ENCODE measurements around a stretch of chr5.

- RRBS, result no CpG with 5 or more reads among the region's 1 CpG
These were observed 26.9 kb downstream of the CCNH start for GRCh38 chr5:87385856-87386270.

DNA sequence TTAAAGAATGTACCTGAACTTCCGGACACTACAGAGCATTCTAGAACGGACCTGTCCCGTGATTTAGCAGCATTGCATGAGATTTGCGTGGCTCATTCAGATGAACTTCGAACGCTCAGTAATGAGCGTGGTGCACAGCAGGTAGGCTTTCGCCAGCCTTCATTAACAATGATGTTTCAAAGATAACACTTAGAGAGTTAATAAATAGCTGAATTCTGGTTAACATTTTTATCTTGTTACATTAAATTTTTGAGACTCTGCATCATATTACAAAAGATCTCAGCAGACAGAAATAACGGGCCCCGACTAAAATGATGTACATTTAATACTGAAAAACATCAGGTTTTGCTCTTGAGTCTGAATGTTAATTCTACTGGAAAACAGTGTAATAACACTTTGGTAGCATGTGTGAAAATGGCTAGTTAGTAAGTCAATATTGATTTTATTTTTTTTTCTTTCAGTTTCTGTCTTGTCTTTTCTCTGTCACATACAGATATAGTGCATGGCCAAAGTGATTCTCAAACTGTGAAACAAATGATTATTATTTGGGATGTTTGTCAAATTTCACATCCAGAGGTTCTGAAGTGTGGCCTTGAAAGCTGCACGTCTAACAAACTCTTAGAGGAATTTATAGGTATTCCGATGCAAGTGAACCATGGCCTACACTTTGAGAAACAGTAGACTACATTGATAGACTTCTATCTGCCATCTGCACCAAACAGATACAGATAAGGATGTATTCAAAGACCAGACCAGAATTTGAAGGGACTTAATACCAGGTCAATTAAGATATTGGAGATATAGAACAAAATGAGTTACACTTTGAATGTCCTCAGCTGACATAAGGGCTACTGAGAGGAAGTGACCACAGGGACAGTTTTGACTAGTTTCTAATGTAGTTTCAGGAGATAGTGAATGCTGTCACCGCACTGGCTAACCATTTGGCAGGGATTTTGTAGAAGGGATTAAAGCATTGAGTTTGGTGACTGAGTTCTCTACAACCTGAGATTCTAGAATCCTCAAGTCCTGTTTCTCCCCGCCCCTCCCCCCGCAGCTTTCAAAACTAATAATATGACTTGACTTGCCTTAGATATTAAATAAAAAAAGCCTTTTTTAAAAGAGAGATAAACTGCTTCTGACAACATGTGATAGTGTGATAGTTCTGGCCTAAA, 23.0 kb downstream of the CCNH start:
- RRBS, result no CpG with 5 or more reads among the region's 15 CpGs

- RRBS, result no CpG with 5 or more reads among the region's 4 CpGs
These were observed 4.2 kb downstream of the CCNH start for GRCh38 chr5:87408320-87409093.

- RRBS, result no CpG with 5 or more reads among the region's 7 CpGs
These were observed 1.3 kb downstream of the CCNH start for GRCh38 chr5:87411452-87411754.

DNA sequence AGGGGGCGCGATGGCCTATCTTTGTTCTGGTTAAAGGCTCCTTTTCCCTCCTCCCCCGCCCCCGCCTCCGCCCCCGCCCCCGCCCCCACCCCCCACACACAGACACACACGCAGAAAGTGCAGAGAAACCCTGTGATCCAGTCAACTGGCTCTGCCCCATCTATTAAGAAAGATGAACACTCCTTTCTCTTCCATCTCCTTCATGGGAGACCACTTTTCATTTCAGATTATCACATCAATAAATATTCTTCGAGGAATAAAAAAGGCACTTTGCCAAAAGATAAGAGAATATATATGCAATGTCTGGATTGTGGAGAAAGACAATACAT, 127.0 kb downstream of the TMEM161B start:
- RRBS, result no CpG with 5 or more reads among the region's 9 CpGs

- RRBS, result no CpG with 5 or more reads among the region's 5 CpGs
These were observed 1.0 kb upstream of the TMEM161B start for GRCh38 chr5:88269785-88269965.

GRCh38 chr5:88660538-88661799, 222.0 kb downstream of the MEF2C start:
- RRBS, result 47% methylated on average over 34 of the region's 83 CpGs

DNA sequence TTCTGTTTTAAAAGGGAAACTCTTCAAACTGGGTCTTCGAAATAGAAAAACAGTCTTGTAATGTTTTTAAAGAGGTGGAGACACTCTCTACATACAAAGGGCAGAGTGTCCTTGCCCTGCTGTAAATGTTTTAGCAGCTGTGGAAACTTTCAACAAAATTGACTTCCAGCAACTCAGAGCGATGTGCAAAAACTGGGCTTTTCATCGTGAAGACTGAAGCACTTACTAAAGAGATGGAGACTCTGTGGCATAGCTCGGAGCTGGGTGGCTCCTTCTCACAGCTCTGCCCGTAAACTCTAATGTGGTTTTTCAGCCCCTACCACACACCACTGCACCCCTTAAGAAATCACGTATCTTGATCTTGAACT, 124.5 kb downstream of the MEF2C start:
- RRBS, result no CpG with 5 or more reads among the region's 6 CpGs

DNA sequence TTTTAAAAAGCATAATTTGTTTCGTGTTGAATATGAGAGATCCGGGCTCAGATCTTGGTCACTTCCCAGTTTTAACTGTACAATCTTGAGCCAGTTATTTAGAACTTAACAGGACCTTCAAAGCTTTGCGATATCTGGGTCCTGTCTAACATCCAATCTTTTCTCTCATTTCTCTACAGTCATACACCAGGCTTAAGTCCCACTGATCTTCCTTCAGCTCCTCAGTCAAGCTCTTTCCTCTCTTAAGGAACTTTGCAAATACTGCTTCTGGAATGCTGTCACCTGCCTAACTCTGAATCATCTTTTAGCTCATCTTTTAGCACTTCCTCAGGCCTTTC, 63.7 kb downstream of the MEF2C start:
- RRBS, result no CpG with 5 or more reads among the region's 3 CpGs

- RRBS, result no CpG with 5 or more reads among the region's 6 CpGs
These were observed 55.9 kb downstream of the MEF2C start for GRCh38 chr5:88826914-88827620.

GRCh38 chr5:88833185-88833710, 49.7 kb downstream of the MEF2C start:
- RRBS, result no CpG with 5 or more reads among the region's 4 CpGs

GRCh38 chr5:88886696-88887246, 3.8 kb upstream of the MEF2C start:
- RRBS, result no CpG with 5 or more reads among the region's 4 CpGs

GRCh38 chr5:89396576-89397230, 513.7 kb upstream of the MEF2C start:
- RRBS, result no CpG with 5 or more reads among the region's 3 CpGs

- RRBS, result no CpG with 5 or more reads among the region's 33 CpGs
These were observed 201.1 kb downstream of the CETN3 start for GRCh38 chr5:90208028-90209231.

- RRBS, result no CpG with 5 or more reads among the region's 7 CpGs
These were observed 1.1 kb downstream of the CETN3 start for GRCh38 chr5:90408412-90408945.

GRCh38 chr5:90409885-90410907, 640 bp upstream of the CETN3 start:
- RRBS, result no CpG with 5 or more reads among the region's 33 CpGs

DNA sequence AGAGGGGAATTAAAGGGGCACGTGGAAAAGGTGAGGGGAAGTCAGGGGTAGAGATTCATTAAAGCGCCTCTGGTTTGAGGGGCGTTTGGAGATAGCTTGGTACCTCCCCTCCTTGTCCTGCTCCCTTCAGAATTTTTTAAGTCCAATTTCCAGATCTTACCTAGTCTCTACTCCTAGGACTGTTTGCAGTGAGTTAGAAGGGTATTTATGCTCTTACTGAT, 311 bp downstream of the POLR3G start:
- RRBS, result no CpG with 5 or more reads among the region's 3 CpGs

DNA sequence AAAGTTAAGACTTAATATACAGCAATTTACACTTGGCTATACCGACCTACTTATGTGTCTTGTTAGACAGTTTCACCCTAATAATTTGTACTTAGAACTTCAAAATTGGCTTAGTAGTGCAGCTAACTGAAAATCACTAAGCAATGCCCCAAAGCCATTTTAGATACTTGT, 1.2 kb downstream of the LYSMD3 start:
- RRBS, result no CpG with 5 or more reads among the region's 1 CpG